ENCODE measurements around the genes NAPB and ACSS1.

- PRO-cap: no peak
Observed at GRCh38 chr20:23061559-23062209, 12.2 kb upstream of the THBD start.

- PRO-cap: no peak
Observed at GRCh38 chr20:23092649-23093304, 6.7 kb upstream of the CD93 start.

DNA sequence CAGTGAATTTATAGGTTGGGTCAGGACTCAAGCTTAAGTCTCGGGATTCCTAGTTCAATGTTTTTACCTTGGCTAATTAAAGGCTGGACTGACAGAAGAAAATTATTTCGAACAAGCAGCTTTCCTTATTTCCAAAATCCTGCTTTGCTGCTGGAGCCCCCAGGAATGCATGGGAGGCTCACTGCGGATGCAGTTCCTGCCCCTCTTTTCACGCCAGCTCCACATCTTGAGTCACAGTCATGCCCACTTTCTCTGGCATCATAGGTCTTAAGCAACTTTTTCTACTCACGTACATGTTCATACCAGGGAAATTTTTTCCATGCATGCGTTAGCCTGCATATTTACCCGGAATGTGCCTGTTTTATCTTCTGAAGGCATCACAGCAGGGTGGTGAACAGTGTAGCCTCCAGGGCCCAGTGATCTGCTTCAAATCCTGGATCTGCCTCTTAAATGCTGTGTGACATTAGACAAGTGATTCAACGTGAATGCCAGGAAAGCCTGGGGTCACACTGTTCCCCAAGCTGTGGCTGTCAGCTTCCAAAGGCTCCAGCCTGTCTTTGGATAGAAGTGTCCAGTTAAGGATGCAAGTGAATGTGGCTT is 30.1 kb upstream of the CD93 start:
- PRO-cap: no peak

GRCh38 chr20:23161403-23161934 is 75.3 kb upstream of the CD93 start:
- PRO-cap: no peak

- PRO-cap: no peak
Observed at GRCh38 chr20:23190162-23190477, 104.0 kb upstream of the CD93 start.

- PRO-cap: no peak
Observed at GRCh38 chr20:23411949-23412524, 9.3 kb downstream of the NAPB start.

DNA sequence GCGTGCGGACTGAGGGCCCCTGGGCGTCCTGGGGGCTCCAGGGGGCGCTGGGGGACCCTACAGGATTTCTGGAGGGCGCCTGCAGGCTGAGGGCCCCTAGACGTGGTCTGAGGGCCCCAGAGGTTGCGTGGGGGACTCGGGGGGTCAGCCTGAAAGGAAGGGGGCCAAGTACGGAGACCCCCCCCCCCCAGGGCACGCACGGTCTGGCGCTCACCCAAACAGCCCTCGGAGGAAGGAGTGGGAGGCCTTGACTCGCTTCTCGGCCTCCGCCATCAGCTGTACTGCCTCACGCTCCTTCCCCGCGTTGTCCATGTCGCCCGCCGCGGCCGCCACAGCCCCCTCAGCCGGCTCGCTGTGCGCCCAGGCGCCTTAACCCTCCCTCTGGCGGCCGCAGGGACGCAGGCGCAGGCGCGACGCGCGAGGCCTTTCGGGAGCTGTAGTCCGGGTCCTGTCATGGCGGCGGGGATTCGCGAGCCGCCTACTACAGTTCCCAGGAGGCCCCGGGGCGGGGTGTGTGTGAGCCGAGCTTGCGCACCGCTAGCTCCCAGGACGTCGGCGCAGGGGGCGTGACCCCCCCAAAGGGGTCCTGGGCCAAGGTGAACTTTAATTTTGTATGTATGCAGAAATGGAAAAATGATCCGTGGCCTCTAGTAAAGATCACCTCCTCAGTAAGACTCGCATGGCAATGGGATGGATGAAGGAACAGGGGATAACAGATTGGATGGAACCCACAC is at the start of gene NAPB:
Gene NAPB, minus strand, starts transcription at position 398 of the 734 bp plus-strand sequence.
- PRO-cap: bidirectional peak, plus-strand start at position 493 of the sequence, minus-strand start at position 383 of the sequence

DNA sequence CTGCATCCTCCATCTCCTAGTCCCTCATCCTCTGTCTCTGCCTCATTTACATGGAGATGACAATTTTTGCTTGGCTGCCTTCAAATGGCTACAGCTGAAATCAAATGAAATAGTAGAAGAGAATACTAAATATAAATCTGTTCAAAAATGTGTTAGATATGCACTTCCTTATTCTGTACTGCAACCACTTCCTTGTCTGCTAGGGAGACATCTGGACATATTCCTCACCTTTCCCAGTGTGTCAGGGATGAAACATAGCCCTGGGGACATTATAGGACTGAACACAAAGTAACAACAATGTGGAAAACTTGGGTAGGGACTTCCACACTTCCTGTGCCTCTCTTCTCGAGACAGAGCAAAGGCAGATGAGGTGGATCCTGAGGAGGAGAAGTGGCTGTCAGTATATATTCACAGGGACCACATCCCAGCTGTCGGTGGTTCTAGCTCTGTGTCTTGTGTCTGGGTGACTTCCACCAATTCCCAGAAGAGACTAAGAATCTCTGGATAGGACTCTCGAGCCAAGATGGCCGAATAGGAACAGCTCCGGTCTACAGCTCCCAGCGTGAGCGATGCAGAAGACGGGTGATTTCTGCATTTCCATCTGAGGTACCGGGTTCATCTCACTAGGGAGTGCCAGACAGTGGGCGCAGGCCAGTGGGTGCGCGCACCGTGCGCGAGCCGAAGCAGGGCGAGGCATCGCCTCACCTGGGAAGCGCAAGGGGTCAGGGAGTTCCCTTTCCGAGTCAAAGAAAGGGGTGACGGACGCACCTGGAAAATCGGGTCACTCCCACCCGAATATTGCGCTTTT is 16.7 kb downstream of the CST9 start:
- PRO-cap: no peak

- PRO-cap: no peak
Observed at GRCh38 chr20:23625557-23626013, 12.2 kb downstream of the CST3 start.

- PRO-cap: unidirectional peak, minus-strand start at chr20:24746385; bidirectional peak, plus-strand start at chr20:24746642, minus-strand start at chr20:24746385
Observed at GRCh38 chr20:24745943-24746475, 203.1 kb upstream of the CST7 start.

- PRO-cap: no peak
Observed at GRCh38 chr20:24842678-24843320, 106.3 kb upstream of the CST7 start.

GRCh38 chr20:24978469-24978866 is 14.1 kb downstream of the APMAP start:
- PRO-cap: no peak

DNA sequence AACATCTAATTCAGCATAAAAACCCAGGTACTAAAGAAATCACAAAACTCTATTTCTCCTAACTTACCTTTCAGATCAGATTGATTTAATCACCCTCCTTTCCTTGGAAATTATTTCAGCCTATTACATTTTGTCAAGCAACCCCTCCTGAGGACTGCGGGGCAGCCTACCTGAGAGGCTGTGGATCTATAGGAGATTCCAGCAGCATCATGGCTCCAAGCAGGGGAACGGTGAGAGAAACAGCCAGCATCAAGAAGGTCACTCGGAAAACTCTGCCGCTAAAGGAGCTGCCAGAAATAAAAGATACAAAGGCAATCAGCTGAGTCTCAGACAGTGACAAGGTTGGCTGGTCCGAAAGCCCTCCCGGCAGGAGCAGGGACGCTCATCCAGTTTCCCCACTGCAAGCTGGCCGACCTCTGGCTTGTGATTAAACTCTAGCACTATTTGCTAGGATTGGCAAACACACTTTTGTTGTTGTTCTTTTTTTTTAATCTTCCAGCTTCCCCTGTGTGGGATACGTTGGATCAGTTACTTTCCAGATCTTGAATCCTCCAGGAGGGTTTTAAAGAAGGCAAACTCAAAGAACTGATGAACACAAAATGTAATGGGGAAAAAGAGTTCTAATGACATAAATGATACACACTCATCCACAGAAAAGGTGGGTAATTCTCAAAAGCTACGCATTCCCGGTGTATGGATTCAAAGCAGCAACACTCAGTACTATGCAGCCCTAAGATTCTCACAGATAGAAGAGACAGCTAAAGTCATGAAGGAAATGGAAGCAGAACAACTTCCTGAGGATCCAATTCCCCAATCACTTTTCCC is 8.6 kb downstream of the APMAP start:
- PRO-cap: no peak

DNA sequence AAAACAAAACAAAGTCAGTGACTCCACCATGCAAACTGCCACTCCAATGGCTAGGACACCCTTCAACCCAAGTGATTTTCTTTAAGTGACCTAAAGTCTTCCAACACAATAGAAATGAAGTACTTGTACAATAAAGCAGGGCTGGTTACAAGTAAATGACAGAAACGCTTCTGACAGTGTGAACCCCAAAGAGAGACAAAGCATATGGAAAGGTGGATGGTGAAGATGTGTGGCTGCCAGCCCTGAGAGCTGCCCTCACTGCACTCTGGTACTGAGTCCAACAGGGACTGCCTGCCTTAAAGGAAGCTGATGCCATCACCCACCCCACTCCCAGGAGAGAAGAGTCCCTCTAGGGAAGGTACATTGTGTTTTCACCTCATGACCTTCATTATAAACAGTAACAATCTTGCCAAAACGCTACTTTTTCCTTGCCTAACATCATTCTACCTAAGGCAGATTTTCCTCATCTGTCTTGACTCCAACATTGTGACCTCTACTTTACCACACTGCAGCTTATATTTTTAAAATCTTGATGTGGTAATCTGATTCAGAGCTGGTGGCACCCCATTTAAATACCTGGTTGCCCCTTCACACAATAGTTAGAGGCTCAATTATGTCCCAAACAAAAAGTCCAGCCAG is 4.6 kb downstream of the APMAP start:
- PRO-cap: no peak

DNA sequence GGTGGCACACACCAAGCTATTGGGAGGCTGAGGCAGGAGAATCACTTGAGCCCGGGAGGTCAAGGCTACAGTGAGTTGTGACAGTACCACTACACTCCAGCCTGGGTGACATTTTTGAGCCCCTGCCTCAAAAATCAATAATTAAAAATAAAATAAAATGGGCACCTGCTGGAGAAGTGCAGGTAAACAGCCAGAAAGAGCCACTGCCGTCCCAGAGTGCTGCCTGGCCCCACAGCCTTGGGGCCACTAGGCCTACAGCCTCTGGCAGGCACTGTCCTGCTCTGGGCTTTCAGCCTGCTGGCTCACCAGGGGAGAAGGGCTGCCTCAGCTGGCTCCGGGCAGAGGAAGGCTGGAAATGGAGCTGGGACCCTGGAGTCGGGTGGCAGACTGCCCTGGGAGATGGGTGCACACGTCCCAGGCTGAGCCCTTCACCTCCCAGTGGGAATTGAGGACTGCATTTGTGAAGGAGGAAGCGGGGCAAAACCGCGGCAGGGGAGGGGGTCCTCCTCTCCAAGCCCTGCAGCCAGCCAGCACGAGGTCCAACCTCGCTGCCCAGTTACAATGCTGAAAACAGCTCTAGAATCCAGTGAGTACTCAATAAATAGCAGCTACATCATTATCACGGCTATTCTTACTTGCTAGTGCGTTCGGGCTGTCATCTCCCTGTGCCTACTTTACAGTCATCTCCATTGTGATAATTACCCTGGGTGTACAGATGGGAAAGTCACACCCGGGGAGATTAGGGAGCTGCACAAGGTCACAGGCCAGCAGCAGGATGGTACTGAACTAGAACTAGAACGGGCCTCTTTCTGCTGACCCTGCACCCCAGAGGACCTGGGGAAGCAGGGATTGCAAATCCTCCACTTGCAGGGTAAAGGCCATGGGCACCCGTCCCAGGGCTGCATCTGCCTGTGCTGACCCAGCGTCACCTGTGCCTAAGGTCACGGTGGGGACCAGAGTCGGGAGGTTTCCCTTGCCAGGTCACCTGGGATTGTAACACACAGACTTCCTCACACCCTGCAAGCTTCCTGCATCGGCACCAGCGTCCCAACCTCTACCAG is 13.1 kb downstream of the ACSS1 start:
- PRO-cap: no peak

DNA sequence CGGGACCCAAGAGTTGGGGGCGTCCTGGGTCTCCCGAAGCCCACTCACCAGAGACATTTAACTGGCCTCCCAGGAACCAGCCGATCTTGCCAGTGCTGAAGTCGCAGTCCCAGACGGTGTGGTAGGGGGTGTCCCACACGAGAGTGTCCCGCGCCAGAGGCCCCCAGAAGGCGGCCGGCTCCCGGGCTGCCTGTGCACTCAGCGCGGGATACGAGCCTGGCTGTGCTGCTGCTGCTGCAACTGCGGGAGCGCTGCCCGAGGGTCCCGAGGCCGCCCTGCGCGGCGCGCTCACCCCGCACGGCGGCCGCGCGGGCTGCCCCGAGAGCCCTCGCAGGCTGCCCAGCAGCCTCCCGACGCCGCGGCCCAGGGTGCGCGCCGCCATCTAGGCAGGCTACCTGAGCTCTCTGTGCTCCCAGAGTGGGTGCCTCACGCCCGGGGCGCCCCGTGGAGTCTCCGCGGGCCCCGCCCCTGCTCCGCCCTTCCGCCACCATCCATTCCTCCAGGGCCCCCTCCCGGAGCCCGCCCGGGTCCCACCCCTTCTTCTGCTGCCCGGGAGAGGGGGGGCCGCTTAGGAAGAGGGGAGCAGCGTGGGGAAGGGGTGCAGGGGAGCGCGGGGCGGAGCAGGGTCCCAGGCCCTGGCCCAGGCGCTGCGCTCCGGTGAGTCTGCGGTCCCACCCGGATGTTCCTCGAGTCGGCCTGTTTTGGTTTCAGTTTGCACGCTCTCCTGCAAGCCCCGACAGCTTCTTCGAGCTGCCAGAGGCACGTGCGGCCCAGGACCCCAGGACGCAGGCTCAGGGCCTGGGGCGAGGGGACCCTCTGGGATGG is at the start of gene ACSS1:
Gene ACSS1, minus strand, starts transcription at position 419 of the 825 bp plus-strand sequence.
- PRO-cap: bidirectional peak, plus-strand start at position 555 of the sequence, minus-strand start at position 419 of the sequence; bidirectional peak, plus-strand start at position 717 of the sequence, minus-strand start at position 665 of the sequence

DNA sequence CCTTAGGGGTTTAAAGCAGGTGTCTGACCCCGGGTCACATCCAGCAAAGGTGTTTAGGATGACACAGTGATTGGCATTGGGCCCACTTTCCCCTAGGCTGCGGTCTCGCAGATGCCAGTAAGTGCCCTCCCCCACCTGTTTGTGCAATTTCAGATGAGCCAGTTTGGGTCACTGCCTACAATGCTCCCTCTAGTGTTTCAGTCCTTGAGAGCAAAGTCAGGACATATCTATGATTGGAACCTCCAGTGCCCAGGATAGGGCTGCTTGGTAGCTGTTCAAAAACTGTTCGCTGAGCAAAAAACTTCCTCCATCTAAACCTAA is 5.3 kb downstream of the VSX1 start:
- PRO-cap: no peak

- PRO-cap: no peak
Observed at GRCh38 chr20:25237660-25238394, 10.1 kb upstream of the PYGB start.

GRCh38 chr20:25253081-25253617 is 5.3 kb downstream of the PYGB start:
- PRO-cap: no peak

- PRO-cap: no peak
Observed at GRCh38 chr20:25295247-25296176, 47.6 kb downstream of the PYGB start.

All from fallopian tube (tissue), 1 donor.